Placental epithelial cell (primary cell): ENCODE results near the gene TRIL.

- CAGE, long polyA plus RNA, result no peak
Measured at GRCh38 chr7:28005402-28005855, 175.2 kb downstream of the JAZF1 start.

DNA sequence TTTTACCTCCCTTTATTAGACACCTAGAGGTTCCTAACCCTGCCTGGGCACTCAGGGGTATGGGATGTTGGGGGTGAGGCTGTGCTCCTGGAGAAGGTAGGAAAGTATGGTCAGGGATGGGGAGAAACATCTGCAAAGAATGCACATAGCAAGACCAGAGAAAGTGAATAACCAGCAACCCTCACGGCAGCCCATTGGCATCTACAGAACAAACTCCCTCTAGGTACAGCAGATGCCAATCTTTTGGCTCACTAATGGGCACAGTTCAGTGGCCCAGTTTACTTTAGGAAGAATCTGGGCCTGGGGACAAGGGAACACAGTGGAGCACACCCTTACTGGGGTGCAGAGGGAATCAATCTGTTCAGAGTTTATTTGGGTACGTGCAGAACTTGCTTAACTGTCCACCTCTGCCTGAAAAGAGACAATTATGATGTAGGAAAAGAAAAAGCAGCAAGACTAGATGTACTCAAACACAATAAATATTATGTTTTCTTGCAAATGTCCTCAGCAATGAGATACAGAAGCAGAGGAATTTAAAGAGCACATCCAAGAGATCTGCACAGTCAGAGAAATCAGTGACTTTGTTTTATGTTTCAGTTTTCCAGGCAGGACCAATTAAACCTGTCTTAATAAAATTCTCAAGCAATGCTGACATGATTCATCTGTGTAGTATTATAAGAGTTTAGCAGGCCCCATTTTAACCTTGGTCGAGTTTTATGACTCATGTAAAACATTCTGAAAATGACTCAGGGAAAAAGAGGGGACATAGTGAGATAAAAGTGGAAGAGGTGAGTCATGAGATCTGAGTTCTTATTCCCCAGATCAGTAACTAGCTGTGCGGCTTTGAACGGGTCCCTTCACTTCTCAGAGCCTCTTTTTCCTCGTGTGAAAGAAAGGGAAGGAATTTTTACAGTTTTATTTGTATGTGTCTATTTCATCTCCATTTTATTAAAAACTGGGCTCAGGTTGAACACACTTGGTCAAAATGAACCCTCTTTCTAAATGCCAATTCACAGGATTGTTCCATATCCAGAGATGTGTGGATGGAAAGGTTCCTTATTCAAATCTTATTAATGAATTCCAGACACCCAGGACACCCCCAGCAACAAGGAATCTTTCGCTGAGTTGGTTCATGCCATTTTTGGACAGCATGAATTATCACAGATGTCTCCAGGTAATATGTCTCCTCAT, 143.5 kb downstream of the JAZF1 start:
- CAGE, long polyA plus RNA, result no peak

GRCh38 chr7:28144245-28144702, 36.3 kb downstream of the JAZF1 start:
- CAGE, long polyA plus RNA, result no peak

GRCh38 chr7:28179285-28180142, 1.1 kb downstream of the JAZF1 start:
- CAGE, long polyA plus RNA, result no peak

DNA sequence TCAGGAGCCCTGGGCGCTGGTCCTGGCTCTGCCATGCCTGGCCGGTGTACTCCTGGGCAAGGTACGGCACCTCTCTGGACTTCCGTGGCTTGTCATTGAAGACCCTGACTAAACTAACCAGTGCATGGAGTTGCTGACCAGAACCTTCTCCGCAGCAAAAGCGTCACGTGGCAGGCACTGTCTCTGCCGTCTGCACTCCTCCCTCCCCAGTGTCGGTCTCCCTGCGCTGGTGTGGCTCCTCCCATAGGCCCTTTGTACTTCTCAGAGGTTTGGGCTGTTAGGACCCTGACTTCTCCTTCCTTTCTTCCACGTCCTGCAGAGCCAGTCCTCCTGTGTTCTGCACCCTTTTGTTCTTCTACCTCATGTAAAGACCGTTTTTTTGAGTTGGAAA, 100.6 kb upstream of the CREB5 start:
- CAGE, long polyA plus RNA, result no peak

GRCh38 chr7:28405889-28406175, 6.5 kb upstream of the CREB5 start:
- CAGE, long polyA plus RNA, result no peak

- CAGE, long polyA plus RNA, result no peak
Measured at GRCh38 chr7:28408208-28408958, 3.9 kb upstream of the CREB5 start.

DNA sequence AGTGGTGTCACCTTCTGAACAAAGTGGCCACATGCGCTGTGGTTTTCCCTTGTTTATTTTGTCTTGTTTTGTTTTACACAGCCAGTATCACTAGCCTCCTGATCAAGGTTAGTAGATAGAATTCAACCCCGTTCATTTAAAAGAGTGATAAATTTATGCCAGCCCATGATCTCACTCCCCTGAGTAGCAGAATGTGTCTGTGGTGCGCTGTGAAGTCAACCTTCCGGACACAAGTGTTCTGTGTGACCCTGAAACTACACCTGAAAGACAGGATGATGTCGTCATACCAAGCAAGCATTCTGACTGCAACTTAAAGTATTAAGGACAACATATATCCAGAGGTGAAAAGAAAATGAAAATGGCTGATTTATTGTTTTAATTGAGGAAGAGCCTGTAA, 209.2 kb downstream of the CREB5 start:
- CAGE, long polyA plus RNA, result no peak

DNA sequence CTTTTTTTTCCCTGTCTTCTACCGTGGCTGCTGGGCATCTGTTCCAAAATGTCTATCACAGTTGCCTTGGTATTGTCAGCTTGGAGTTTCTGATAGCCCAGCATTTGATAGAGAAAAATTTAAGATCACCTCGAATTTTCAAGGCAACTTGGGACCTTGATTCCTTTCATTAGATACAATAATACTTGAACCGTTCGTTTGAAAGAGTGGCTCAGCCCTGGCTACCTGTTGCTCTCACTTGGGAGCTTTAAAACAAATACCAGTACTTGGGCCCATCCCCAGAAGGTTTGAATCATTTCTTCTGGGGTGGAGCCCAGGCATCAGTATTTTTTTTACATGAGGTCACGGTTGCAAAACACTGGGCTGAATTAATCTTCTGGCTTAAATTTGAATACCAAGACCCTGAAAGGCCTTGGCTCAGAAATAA, 214.8 kb downstream of the CREB5 start:
- CAGE, long polyA plus RNA, result no peak

DNA sequence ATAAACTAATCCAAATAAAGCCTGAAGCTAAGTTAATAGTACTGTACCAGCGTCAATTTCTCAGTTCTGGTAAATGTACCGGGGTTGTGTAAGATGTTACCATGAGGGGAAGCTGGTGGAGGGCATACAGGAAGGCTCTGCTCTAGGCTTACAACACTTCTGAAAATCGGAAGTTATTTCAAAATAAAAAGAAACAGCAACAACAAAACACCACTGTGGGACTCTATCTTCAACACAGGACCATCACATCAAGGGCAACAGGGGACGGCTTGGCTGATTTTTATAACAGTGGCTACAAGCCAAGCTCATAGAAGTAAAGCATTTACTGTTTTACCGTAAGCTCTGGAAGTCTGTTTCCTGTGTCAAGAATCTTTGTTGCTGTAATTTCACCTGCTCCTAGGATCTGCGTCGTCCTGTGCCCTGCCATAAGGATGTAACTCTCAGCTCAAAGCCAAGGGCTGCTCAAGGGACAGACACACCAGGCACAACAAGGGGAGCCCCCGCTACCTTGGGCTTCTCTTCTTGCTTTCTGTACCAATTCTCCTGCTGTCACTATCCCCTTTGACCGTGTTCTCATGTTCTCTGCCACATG, 257.2 kb downstream of the CREB5 start:
- CAGE, long polyA plus RNA, result no peak

- CAGE, long polyA plus RNA, result no peak
Measured at GRCh38 chr7:28809032-28809633, 149.0 kb downstream of the TRIL start.

DNA sequence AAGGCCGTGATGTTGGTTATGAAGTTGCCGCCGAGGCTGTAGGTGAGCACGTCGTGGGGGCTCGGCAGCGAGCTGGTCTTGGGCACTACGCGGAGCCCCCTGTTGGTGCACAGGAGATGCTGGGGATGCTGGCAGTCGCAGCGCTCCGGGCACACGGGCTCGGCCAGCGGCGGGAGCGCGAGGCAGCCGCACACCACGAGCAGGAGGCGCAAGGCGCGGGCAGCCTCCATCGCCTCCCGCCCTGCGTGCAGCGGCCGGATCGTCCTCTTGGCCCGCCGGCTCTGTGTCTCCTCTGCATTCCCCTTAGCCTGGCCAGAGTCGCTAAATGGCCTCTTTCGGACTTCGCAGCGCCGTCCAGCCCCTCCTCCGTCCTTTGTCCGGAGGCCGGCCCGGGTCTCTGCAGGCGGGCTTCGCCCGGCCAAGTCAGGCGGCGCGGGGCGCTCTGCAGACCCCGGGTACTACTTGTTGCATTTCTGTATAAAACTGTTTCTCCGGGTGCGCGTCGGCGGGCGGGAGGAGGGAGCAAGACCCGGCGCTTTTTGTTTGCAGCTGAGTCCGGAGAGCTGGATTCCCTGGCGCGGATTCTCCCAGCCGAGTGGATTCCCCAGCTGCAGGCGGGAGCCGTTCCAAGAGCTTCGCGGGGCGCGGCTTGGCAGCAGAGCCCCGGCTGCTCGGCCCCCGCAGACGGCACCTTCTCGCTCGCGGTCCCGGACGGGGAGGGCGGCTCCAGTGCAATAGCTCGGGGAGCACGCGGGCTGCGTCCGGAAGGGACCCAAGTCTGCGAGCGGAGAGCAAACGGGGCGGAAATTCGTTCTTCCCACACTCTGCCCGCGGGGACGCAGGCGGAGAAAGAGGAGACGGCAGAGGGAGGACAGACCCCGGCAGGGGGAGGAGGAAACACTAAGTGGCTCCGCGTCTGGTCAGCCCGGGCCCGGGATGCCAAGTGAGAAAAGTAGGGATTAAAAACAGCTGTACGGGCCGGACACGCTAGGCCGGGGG, at the start of gene TRIL:
TRIL (minus strand) TSS at position 514 of the 999 bp plus-strand sequence.
- CAGE, long polyA plus RNA, result no peak

- CAGE, long polyA plus RNA, result no peak
Measured at GRCh38 chr7:29136019-29136243, 10.4 kb downstream of the CPVL start.

DNA sequence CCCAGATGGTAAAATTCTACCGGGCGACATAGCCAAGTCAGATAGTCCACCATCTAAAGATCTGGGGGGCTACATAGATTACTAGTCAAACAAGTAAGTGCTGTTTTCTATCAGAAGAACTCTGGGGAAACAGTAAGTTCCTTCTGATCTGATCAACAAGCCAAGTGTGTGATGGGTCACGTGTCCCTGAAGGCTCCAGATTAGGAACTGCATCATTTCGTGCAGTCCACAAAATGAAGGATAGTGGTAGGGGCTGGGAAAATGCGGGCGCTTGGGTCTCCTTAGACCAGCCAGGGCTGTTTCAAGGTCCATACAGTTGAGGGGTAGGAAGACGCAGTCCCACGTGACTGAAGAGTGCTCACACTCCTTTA, 1.8 kb upstream of the CHN2 start:
- CAGE, long polyA plus RNA, result no peak

DNA sequence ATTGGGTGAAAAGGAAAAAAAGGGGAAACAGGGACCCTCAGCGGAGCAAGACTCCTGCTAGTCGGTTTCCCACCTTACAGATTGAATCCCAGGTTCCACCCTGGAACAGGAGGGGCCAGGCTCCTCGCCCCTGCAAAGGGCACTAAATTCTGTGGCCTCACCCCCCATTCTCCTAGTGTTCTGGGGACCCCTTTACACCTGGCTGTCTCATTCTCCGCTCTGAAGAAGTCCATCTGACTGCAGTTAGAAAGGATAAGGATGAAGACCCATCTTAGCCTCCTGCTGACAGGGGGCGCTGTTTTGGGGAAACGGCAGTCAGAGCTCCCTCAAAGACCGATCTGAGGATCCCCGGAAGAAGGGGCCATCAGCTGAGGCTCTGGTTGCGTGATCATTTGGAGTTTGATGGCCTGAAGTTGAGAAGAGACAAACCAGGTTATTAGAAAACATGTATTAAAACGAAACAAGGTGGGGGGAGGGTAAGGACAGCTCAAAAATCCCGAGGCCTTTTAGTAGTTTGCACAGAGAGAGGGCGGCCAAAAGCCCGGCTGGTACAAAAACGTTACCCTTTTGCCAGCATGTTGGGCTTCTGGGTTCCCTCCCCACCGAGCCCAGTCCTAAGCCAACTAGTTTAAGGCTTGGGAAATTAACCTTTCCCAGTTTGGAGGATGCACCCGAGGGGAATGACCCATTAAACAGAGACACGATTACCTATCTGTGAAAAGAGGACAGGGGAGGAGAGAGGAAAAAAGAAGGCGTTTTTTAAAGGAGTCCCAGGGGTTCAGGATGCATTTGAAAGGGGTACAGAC, 102.7 kb downstream of the CHN2 start:
- CAGE, long polyA plus RNA, result no peak

DNA sequence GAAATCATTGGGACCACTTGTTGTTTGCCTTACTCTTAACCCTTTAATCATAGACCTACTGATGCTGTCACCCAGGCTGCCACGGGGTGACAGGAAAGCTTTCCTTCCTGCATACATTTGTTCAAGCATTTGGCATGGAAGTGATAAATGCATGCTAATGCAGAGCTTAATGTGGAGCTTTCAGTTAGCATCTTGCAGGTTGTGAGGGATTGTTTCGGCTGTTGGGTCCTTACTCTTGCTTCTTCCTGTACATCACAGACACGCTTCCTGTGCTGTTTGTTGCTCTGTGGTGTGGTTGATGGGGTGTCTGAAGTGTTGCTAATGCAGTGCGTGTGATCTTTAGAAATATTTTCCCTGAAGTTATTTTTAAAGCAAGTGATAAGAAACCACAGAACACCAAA, 143.0 kb downstream of the CHN2 start:
- CAGE, long polyA plus RNA, result no peak

DNA sequence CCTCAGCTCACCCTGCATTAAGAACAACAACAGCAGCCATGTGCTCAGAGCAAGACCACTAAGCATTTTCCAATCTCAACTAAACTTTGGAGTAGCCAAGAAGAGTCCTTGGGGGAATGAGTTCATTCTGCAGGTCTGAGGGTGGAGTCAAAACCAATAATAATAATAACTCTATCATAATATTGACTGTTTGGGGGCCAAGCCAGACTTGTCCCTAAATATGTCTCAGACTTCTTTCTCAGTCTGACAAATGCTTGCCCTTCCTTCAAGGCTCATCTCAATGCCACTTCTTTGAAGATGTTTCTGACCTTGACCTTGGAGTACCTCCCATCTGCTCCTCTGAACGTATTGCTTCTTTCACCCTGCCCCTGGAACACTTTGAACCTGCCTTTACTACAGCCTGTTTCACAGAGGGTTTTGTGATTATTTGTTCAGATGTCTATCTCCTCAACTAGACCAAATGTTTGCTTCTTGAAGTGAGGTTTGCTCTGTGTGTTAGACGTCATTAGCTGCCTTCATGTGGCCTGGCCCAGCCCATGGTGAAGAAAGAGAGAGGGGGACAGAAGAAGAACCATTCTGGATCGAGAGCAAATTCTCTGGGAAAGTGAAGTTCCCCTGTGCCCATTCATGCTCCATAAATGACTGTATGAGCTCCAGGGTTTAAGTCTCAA, 107.6 kb upstream of the PRR15 start:
- CAGE, long polyA plus RNA, result no peak

GRCh38 chr7:29684070-29684457, 120.4 kb downstream of the PRR15 start:
- CAGE, long polyA plus RNA, result no peak

- CAGE, long polyA plus RNA, result no peak
Measured at GRCh38 chr7:29684458-29684775, 120.8 kb downstream of the PRR15 start.

DNA sequence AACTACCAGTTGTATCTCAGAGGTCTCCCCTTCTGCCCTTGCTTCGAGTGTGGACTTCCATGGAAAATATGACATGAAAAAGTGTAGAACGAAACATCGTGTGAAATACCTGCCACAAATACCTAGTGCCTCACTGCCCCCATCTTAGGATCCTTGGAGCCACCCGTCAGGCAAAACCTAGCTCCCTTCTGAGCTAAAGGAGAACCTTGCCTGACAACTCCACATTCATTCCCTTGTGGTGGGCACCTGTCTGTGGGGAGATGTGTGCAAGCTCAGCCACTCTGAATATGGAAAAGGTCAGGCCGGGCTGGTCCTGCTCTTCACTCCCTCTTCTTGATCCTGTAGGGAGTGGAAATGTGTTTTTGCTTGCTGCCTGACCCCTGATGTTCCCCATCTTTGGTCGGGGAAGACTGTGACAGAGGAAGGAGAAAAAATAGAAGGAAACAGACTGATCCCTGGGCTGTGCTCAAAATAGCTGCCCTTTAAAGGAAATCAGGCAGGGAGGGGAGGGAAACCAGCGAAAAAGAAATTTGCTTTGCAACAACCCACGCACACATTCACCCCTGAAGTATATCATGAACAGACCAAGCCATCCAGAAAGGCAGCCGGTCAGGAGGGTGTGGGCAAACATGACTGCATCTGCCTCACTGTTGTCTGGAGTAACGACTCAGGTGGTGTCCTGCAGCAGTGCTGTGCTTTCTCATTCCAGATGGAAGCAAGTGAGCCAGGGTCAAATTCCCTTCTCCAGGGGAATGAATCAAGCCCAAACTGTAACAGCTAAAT, 74.0 kb downstream of the SCRN1 start:
- CAGE, long polyA plus RNA, result no peak